ENCODE data around the gene KHDRBS1.

- PRO-cap, result no peak
- RAMPAGE, long total RNA, 4 experiments, result no peak in any of the 4 experiments
Observed at GRCh38 chr1:31374726-31375389, 2.0 kb upstream of the FABP3 start.

DNA sequence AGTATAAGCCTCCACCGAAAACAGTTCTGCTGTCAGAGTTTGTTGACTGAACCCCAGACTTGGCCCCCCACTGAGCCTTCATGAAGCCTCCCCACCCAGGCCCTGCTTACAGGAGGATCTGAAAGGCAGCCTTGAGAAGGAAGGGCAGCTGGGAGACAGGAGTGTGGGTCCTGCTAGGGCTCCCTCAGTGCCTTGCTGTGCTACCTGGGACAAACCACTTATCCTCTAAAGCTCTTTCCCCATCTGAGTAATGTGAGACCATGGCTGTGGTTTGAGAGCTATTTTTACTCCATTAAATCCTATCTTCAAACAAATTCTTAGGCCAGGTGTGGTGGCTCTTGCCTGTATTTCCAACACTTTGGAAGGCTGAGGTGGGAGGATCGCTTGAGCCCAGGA, 11.6 kb upstream of the FABP3 start:
- PRO-cap, result no peak
- RAMPAGE, long total RNA, 4 experiments, result no peak in any of the 4 experiments

DNA sequence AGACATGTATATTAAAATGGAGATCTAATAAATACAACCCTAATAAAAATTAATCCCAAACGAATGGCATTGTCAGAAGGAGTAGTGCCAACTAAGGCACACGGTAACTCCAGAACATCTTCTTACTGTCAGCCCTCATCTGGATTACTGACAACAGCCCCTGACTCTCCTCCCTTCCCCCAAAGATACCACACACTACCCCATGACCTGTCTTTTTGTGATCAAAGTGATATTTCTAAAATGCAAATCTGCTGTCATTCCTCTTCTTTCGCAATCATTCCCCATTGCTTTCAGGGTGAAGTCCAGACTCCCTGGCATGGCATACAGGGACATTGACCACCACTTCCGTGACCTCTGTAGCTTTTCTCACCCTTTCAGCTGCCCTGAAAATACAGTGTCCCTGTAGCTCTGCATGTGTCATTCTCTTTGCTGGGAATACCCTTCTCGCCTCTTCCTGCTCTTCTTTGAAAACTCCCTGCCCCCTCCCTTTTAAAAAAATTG, 4.1 kb downstream of the SERINC2 start:
- PRO-cap, result no peak
- RAMPAGE, long total RNA, 4 experiments, result no peak in any of the 4 experiments

- PRO-cap, result no peak
- RAMPAGE, long total RNA, 4 experiments, result no peak in any of the 4 experiments
Observed at GRCh38 chr1:31470960-31471274, 57.9 kb downstream of the SERINC2 start.

- PRO-cap, result no peak
- RAMPAGE, long total RNA, 4 experiments, result no peak in any of the 4 experiments
Observed at GRCh38 chr1:31476950-31477342, 63.9 kb downstream of the SERINC2 start.

DNA sequence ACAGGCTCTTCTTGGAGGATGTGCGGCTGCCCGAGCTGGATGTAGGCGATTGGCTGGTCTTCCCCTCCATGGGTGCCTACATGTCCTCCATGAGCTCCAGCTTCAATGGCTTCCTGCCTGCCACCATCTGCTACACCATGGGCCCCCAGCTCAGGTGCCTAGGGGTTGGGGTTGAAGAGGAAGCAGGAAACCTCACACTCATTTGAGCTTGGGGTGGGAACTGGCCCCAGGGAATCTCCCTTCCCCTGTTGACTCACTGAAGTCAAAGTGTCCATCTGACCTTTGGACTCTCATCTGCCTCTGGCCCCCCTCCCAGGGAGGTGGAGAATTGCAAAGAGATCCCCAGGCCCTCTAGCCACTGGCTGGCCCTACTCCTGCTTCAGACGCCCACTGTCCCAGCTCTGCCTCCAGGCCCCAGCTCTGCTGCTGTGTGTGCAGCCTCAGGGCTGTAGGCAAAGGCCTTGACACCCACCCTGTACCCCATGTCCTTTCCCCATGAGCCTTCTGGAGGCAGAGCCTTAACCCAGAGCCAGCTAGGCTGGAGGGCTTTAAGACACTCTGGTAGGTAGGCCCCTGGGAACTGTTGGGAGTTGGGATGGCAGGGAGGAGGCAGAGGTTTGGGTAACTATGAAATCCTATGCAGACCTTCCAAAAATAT, 67.1 kb upstream of the TINAGL1 start:
- PRO-cap, result unidirectional peak, plus-strand start at position 327 of the sequence
- RAMPAGE, long total RNA, 4 experiments, result no peak in any of the 4 experiments

GRCh38 chr1:31583512-31584773, 7.6 kb downstream of the TINAGL1 start:
- PRO-cap, result unidirectional peak, plus-strand start at chr1:31584337
- RAMPAGE, long total RNA, 4 experiments, result no peak in any of the 4 experiments

DNA sequence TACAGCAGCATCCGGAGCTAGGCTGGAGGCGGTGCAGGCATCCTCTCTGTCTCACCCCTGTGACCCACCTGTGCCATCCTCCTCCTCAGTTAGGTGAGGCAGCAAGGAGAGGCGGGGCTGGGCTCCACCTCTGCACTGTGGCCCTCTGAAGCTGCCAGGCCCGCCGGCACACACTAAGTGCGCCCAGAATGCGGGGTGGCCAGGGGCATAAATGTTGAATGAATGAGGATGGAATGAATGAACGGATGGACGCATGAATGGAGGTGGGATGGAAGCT, 301 bp upstream of the HCRTR1 start:
- PRO-cap, result no peak
- RAMPAGE, long total RNA, 4 experiments, result no peak in any of the 4 experiments

GRCh38 chr1:31627100-31627943, 9.8 kb downstream of the HCRTR1 start:
- PRO-cap, result no peak
- RAMPAGE, long total RNA, 4 experiments, result start-site peak on the minus strand in 1 of 4 experiments, at chr1:31627428-31627520 at its widest, 6 reads per replicate

- PRO-cap, result unidirectional peak, plus-strand start at chr1:31642534
- RAMPAGE, long total RNA, 4 experiments, result no peak in any of the 4 experiments
Observed at GRCh38 chr1:31642214-31642843, 2.3 kb downstream of the PEF1 start.

GRCh38 chr1:31648478-31648827, 3.8 kb upstream of the PEF1 start:
- PRO-cap, result no peak
- RAMPAGE, long total RNA, 4 experiments, result no peak in any of the 4 experiments

GRCh38 chr1:31660570-31661272, 16.0 kb upstream of the PEF1 start:
- PRO-cap, result no peak
- RAMPAGE, long total RNA, 4 experiments, result no peak in any of the 4 experiments

GRCh38 chr1:31666146-31667052, 21.7 kb upstream of the PEF1 start:
- PRO-cap, result bidirectional peak, plus-strand start at chr1:31666701, minus-strand start at chr1:31666476
- RAMPAGE, long total RNA, 4 experiments, result start-site peak on the minus strand in 3 of 4 experiments, at chr1:31666322-31666566 at its widest, 9 to 31 reads per replicate

GRCh38 chr1:31668649-31669059, 24.0 kb upstream of the PEF1 start:
- PRO-cap, result no peak
- RAMPAGE, long total RNA, 4 experiments, result start-site peak on the minus strand in 1 of 4 experiments, at chr1:31668839-31668848 at its widest, 23 reads per replicate

- PRO-cap, result no peak
- RAMPAGE, long total RNA, 4 experiments, result no peak in any of the 4 experiments
Observed at GRCh38 chr1:31699355-31699747, 4.5 kb downstream of the COL16A1 start.

- PRO-cap, result no peak
- RAMPAGE, long total RNA, 4 experiments, result no peak in any of the 4 experiments
Observed at GRCh38 chr1:31798439-31799167, 17.2 kb downstream of the SPOCD1 start.

DNA sequence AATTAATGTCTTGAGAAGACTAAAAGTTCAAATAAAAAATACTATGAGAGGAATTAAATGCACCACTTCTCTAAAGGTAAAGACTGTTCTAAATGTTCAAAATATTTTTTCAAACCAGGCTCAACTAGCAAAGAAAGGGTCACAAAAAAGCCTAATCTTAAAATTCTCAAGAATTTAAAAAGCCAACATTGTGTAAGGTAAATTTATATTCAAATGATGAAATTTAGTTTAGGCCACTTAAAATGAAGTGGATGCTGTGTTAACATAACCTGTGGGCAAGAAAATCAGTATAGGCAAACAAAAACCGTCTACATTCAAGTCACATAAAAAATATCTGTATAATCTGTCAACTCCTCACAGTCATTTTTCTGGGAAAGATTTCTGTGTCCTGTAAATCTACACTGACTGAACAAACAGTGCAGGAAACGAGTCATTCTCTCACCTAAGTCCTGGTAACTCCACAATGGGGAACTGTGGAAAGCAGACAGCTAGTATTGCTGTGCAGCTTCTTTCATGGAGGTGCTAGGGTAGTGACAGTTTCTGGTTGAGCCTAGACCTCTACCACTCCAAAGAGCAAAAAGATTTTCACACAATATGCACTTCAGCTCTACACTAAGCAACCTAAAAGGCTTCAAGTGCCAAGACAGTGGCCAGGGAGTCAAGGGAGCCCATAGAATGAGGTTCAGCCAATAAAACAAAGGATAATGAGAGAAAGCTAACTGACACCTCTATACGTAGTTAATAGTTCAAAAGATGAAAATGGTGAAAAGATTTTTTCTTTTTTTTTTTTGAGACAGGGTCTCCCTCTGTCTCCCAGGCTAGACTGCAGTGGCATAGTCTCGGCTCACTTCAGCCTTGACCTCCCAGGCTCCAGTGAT, 5.7 kb downstream of the PTP4A2 start:
- PRO-cap, result no peak
- RAMPAGE, long total RNA, 4 experiments, result no peak in any of the 4 experiments

DNA sequence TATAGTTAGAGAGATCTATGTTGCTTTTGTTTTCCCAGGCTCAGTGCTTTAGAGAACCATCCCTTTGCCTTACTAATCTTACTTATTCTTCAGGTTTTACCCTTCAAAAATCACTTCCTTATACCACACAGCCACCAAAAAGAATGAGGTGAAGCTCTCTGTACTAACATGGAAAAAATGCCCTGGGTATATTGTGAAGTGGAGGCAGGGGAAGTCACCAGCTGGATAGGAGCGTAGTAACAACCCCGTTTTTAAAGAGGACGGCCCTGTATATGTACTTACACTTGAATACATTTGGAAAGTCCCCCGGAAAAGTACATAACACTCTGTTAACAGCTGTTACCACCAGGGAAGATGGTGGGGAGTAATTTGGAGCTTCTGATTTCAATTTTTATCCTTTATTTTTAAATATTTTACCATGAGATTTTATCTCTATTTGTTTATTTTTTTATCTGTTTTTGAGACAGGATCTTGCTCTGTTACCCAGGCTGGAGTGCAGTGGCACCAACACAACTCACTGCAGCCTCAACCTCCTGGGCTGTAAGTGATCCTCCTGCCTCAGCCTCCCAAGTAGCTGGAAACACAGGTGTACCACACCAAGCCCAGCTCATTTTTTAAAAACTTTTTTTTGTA, 28.2 kb upstream of the KHDRBS1 start:
- PRO-cap, result no peak
- RAMPAGE, long total RNA, 4 experiments, result no peak in any of the 4 experiments

DNA sequence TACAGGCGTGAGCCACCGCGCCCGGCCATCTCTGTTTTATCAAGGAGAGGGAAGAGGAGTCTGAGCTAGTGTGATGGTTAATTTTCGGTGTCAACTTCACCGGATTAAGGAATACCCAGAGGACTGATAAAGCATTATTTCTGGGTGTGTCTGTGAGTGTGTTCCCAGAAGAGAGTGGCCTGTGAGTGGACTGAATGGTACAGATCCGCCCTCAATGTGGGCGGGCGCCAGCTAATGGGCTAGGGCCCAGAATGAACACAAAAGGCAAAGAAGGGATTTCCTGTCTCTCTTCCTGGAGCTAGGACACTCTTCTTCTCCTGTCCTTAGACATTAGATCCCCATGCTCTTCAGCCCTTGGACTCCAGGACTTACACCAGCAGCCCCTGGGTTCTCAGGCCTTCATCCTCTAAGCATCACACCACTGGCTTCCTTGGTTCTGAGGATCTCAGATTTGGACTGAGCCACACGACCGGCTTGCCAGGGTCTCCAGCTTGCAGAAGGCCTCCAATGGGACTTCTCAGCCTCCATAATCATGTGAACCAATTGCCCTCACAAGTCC, 4.6 kb upstream of the KHDRBS1 start:
- PRO-cap, result no peak
- RAMPAGE, long total RNA, 4 experiments, result no peak in any of the 4 experiments

DNA sequence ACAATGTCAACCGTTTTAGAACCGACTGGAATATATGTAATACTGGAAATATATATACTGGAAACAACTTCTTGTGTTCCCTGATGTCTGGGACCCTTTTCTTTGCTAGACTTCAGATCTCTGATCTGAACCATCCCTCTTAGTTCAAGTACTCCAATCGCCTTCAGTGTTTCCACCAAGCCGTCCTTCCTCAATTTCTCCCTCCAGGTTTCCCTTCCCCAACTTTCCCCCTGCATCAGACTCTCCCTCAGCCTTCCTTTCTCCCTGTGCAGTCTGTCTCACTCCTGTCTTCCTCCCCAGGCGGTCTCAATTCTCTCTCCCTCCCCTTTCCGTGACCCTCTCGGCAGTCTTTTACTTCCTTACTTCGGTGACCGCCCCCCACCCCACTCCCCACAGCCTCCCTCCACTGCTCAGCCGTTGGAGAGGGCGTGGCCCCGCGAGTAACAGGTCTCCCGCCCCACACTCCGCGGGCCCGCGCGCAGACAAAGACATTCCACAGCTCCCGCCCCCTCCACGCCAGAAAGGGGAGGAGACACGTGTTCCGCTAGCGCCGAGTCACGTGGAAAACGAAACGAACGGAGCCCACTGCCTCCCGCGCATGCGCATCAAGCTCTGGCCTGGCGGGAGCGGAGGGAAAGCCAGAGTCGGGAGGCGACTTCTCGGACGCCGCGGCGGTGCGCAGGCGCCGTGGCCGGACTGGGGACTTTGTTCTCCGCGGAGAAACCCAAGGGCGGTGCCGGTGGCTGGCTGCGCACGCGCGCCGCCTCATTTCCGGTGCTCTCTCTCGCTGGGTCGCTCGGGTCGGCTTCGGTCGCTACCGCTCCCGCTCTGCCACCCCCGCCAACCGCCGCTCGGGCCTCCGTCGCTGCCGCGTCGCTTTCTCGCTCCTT, at the start of gene KHDRBS1:
TSS of gene KHDRBS1 (plus strand) at position 782 of the 890 bp plus-strand sequence.
- PRO-cap, result bidirectional peak, plus-strand start at position 623 of the sequence, minus-strand start at position 515 of the sequence; bidirectional peak, plus-strand start at position 784 of the sequence, minus-strand start at position 698 of the sequence
- RAMPAGE, long total RNA, 4 experiments, result start-site peak on the plus strand in 3 of 4 experiments, centred at positions 773 to 818 of the sequence, 9 to 16 reads per replicate